Fibroblast of villous mesenchyme (primary cell): ENCODE results near the genes HYAL3, TEX264 and ABHD14A.

DNA sequence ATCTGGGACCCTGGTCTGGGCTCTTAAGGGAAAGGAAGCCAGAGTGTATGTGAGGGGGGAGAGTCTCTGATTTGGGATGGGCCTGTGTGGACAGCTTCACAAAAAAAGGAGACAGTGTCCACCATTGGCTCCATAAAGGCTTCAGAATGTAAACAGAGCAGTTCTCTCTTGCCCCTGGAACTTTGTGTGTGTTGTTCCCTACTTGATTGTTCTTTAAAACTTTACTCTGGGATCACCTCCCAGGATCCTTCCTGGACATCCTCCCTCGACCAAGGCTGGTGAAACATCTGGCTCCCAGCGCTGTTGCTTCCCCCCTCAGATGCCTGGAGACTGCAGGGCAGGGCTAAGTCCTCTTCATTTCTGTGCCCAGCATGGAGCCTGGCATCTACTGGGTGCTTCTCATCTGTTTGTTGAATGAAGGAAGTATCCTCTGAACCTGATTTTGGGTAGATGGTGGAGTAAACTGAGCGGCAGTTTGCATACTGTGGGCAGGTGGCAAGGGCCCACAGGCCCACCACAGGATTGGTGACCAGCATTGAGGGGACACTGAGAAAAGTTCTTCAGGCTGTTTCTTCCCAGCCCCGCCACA is 3.2 kb downstream of the GNAI2 start:
- CAGE, long polyA plus RNA, result no peak

- CAGE, long polyA plus RNA, result no peak
Measured at GRCh38 chr3:50256493-50257301, 12.2 kb upstream of the SEMA3B start.

GRCh38 chr3:50259725-50260748 is 8.9 kb upstream of the SEMA3B start:
- CAGE, long polyA plus RNA, result no peak

- CAGE, long polyA plus RNA, result no peak
Measured at GRCh38 chr3:50260749-50261158, 8.2 kb upstream of the SEMA3B start.

DNA sequence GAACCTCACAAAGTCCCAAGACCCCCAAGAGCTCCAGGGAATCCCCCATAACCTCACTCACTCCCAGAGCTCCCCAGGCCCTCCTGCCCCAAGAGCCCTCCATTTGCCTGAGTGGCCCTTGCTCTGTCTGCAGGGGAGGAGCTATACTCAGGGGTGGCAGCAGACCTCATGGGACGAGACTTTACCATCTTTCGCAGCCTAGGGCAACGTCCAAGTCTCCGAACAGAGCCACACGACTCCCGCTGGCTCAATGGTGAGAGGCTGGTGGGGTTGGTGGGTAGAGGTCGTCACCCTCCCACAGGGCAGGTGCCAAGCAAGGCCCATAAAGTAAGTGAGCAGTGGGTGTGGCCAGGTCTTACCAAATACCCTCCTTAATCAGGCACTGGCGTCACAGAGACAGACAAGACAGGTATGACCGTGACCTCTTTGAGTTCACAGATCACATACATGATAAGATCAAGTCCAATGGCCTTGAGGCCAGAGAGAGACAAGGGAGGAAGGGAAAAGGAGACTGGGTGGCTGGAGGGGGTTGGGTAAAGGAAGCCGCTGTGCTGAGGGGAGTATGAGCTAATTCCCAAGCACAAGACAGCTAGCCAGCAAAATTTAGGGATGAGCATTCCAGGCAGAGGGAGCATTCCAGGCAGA is 2.4 kb downstream of the SEMA3B start:
- CAGE, long polyA plus RNA, result no peak

DNA sequence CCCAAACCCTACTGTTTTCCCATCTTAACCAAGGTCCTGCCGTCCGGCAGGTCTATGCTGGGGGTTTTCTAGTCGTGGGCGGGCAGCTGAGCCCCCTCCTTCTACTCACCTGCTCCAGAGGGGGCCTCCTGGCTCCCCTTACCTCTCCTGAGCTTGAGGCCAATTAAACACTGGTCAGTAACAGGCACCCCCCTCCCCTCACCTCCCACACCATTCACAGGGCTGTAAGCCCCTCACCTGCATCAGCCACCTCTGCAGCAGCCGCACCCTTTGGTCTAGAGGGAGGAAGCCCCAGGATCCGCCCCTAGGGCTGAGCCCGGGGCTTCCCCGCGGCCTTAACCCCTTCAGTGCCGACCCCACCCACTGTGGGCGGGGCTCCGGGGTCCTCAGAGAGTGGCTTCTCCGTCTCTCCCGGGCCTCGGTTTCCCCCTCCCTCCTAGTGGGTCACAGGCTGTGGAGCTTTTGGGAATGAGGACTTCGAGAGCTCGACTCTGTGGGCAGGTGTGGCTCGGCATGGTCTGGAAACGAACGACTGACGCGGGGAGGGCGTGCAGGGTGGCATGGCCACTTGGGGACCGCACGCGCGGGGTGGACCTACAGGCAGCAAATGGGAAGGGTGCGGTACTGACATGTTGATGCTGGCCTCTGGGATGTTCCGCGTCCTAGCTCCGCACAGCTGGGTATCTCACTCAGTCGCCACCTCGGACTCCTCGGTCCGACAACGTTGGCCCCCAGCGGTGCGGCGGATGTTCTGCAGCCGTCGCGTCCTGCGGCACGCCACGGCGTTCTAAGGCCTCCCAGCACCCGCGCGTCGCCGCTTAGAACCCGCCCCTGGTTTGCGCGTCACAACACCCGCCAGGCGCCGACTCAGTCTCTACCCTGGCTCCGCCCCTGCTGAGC is at the start of gene HYAL3:
HYAL3 (minus strand) TSS at position 822 of the 900 bp plus-strand sequence.
- CAGE, long polyA plus RNA, result start-site peak on the minus strand centred at position 772 of the sequence, 111 bp wide, 221 and 330 reads in 2 replicates

GRCh38 chr3:50331516-50331845 is 3.5 kb upstream of the TUSC2 start:
- CAGE, long polyA plus RNA, result no peak

DNA sequence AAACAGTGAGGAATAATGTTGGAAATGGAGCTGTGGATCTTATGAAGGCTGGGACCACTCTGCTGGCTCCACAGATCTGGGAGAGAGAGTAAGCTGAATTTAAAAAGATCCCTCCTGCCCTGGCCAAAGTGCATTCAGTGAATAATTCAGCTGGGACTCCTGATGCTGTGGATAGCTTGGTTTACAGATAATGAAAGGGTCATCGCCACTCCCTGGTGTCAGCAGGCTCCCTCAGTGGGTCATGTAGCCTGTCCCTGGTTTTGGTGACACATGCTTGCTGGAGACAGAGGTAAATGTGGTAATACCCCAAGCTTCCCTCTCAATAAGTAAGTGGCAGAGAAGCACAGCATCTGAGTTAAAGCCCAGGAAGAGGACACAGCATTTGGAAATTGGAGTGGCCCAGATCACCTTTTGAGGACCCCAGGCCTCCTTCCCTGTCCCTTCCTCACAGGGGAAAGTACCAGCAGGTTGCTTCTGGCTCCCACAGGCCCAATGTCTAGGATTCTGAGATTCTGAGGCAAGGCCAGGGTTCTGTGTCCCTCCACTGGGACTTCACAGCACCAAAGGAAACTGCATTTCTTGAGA is 1.8 kb downstream of the TMEM115 start:
- CAGE, long polyA plus RNA, result no peak

- CAGE, long polyA plus RNA, result no peak
Measured at GRCh38 chr3:50515511-50516533, 12.4 kb upstream of the CACNA2D2 start.

- CAGE, long polyA plus RNA, result no peak
Measured at GRCh38 chr3:50606602-50607529, 4.7 kb downstream of the CISH start.

DNA sequence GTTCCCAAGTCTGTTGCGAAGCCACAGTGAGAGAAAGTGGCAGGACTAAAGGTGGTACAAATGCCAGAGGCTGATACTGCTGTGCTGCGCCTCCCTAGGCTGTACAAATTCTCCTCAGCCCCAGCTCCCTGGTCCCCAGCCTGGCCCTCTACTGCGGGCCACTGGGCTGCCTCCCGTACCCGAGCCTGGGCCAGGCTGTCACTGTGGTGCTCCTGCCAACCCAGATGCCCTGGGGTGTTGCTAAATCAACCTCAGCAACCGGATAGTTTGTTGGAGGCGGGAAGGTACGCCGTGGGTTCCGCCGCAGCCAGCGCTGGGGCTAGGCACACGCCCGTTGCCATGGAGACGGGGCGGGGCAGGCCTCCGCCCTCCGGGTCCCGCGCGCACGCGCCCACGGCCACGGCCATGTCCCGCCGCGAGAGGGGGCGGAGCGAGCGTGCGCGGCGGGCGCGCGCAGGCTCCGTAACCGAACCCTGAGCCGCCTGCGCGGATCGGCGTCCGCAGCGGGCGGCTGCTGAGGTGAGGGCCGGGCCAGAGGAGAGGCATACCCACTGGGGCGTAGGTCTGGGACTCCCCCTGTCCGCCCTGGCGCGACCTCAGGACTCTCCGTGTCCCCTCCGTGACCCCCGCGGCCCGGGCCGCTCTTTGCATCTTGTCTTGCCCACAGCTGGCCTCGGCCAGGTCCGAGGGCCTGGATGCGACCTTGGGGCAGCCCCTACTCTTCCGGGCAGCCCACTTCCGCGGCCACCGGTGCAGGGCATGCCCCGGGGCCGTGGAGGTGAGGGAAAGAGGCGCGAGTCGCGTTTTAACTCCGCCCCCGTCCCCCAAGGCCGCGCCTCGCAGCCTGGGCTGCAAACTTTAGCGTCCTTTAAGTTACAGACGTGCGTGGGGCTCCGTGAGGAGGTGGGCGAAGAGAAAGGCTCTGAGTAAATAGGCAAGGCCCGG is at the start of gene TEX264:
TEX264 (plus strand) TSS at position 483 of the 945 bp plus-strand sequence.
- CAGE, long polyA plus RNA, result no peak

DNA sequence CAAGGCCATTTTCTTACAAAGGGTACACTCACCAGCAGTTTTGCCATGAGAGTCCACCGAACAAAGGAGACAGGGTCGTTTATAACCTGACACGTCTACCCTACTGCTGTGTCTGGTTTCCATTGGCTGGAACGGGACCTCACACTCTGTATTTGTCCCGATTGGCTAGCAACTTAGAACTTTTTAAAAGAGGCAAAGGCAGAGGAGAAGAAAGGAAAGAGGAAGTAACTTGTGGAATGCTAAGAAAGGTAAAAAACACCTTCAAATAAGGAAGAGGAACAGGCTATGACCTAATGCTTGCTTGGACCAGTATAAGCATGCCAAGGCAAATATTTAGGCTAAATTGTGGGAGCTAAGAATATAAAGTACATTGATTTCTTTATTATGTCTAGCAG is 24.6 kb downstream of the IQCF6 start:
- CAGE, long polyA plus RNA, result no peak

GRCh38 chr3:51962699-51963179 is 4.5 kb downstream of the PCBP4 start:
- CAGE, long polyA plus RNA, result no peak

GRCh38 chr3:51974874-51975622 is at the start of gene ABHD14A:
TSS of gene ABHD14A (plus strand) at chr3:51975064.
- CAGE, long polyA plus RNA, result start-site peak on the plus strand at chr3:51975051-51975129, 62 and 54 reads in 2 replicates

- CAGE, long polyA plus RNA, result no peak
Measured at GRCh38 chr3:52021809-52022308, 26.2 kb upstream of the RPL29 start.

DNA sequence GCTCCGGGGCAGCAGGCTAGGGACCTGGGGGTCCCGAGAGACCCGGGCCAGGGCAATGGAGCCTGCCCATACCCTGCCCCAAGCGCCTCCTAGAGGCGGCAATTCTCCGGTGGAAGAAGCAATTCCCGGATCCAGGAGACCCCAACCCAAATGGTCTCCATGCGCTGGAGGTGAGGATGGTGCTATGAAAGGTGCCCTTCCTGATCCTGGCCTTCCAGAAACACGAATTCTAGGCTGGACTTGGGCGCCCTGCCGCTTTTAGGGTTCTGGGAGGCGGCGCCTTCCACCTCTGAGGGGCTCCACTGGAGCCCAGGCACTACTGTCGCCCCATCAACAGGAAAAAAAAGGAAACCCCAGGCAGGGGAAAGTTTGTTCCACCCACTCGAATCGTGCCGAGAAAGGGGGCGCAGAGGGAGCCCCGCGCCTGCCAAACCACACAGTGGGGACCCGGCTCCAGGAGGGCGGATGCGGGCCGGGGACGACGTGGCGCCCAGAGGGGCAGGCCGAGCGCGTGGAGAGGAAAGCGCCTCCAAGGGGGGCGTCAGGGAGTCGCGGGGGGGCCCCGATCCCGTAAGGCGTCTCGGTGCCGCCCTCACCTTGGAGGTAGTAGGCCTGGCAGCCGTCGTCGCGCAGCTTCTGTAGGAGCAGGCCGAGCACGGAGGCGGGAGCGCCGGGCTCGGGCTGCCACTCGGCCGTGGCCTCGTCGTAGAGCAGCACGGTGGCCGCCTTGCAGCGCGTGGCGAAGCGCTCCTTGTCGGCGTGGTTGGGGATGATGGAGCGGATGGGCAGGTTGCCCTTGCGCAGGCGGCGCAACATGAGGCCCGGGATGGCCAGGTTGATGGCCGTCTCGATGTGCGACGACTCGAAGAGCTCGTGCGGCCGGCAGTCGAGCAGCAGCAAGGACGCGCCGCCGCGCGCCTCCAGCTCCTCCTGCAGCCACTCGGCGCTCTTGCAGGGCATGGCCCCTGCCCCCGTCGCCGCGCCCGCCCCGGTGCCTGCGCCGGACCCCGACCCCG is 809 bp downstream of the DUSP7 start:
- CAGE, long polyA plus RNA, result no peak

GRCh38 chr3:52056785-52056908 is 276 bp upstream of the DUSP7 start:
- CAGE, long polyA plus RNA, result no peak

- CAGE, long polyA plus RNA, result no peak
Measured at GRCh38 chr3:52056909-52058107, 937 bp upstream of the DUSP7 start.

DNA sequence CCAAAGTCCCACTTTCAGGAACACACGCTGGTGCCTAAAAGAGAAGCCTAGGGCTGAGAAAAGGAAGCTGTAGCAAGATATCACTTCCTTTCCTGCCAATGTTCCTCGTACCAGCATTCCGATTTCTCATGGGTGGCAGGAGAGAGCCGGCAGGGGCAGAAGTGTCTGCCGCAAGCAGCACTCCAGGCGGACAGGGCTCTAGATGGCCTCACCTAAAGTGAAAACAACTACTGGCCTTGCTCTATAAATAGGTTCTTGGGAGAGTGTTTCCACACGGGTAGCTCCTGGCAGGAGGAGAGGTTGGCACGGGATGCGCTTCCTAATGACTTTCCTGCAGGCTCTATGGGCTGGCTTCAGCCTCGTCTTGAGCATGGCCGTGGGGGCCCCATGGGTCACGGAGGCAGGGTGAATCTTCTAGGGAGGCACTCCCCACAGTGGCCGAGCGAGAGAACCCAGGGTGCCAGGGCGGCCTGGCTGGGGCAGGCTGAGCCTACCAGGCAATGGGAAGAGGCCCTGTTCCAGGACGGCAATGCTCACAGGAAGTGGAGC is 14.4 kb upstream of the DUSP7 start:
- CAGE, long polyA plus RNA, result no peak

DNA sequence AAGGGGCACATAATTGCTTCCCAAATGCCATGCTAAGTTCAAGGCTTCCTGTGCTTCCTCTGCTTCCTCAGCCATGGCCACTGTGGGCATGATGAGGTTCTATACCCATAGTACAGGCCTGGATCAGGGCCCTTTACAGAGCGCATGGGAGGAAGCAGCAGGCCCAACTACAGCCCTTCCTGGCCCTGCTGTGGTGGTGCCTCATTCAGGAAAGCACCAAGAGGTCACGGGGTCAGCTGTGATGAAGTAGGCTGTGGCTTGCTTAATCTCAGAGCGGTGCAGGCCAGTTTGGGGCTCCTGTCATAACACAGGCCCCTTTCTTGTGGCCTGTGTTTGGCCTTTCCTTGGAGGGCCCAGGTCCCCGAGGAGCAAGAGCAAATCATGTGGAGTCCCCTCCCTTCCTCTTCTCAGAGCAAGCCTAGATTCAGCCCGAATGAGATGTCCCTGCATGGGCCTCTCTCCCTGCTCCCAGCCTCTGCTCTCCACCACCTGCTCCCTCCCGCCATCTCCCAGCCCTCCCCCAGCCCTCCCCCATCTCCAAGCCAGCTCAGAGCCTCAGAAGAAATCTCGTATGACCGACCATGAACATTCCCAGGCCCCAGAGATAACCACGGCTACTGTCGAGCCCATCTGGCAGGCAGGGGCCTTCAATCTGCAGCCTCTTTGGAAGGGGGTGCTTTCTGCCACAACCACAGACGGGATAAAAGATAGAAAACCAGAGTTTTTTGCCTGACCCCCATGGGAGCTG is 32.2 kb upstream of the DUSP7 start:
- CAGE, long polyA plus RNA, result no peak